Cerebellum (tissue), 5 donors: ENCODE data around the genes PPM1D and METTL2A.

DNA sequence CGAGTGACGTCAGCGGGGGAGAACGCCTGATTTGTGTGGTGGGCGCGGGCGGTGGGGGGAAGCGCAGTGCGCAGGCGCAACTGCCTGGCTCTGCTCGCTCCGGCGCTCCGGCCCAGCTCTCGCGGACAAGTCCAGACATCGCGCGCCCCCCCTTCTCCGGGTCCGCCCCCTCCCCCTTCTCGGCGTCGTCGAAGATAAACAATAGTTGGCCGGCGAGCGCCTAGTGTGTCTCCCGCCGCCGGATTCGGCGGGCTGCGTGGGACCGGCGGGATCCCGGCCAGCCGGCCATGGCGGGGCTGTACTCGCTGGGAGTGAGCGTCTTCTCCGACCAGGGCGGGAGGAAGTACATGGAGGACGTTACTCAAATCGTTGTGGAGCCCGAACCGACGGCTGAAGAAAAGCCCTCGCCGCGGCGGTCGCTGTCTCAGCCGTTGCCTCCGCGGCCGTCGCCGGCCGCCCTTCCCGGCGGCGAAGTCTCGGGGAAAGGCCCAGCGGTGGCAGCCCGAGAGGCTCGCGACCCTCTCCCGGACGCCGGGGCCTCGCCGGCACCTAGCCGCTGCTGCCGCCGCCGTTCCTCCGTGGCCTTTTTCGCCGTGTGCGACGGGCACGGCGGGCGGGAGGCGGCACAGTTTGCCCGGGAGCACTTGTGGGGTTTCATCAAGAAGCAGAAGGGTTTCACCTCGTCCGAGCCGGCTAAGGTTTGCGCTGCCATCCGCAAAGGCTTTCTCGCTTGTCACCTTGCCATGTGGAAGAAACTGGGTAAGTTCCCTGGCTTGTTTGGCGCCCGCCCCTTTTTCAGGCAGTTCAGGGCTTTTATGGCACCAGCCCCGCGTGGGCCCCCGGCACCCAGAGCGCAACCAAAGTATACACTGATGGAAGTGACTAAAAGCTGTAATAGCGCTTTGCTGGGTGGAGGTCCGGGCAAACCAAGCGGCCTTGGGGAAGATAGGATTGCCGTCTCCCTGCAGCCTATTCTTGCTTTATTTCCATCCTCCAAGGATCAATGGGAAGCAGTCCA is at the start of gene PPM1D:
Gene PPM1D (plus strand): TSS at position 66 of the 1,018 bp plus-strand sequence.
- PRO-cap, 3 experiments: peak in 3 of 3 experiments; most common plus-strand start position 115 of the sequence (in 3); most common minus-strand start position 595 of the sequence (in 1)
- RAMPAGE, long total RNA: no peak

- PRO-cap, 3 experiments: peak in 1 of 3 experiments; most common plus-strand start chr17:60601341 (in 1); most common minus-strand start chr17:60601293 (in 1)
- RAMPAGE, long total RNA: no peak
Observed at GRCh38 chr17:60601146-60601626, 1.2 kb downstream of the PPM1D start.

DNA sequence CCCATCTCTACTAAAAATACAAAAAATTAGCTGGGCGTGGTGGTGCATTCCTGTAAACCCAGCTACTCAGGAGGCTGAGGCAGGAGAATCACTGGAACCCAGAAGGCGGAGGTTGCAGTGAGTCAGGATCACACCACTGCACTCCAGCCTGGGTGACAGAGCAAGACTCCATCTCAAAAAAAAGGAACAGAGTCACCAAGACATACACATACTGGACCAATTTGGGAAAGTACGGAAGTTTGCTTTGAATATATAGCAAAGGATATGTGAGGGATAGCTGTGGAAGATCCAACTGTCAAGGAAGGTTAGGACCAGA is 259.6 kb upstream of the TBX2 start:
- PRO-cap, 3 experiments: no peak in any of the 3 experiments
- RAMPAGE, long total RNA: no peak

DNA sequence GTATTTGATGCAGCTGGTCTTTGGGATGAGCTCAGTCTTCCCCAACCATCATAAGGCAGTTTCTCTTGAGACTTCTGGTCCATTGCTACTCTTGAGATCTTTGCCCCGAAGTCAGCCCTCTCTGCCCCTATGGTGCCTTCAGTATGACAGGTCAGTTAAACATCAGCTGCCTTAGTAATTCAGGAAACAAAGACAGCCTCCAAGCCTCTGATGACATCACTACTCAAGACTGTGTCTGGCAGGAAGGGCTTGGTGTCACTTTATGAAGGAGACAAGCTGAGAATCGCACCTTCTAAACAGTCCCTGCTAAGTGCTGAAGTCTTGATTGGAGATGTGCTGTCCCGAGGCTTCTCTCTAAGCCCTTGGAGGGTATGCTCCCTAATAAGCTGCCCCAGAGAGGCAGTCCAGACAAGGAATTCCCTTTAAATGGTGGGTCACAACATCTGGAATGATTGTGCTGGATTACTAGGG is 104.8 kb upstream of the TBX2 start:
- PRO-cap, 3 experiments: no peak in any of the 3 experiments
- RAMPAGE, long total RNA: no peak

- PRO-cap, 3 experiments: no peak in any of the 3 experiments
- RAMPAGE, long total RNA: no peak
Observed at GRCh38 chr17:61401329-61401939, 1.8 kb downstream of the TBX2 start.

GRCh38 chr17:61411712-61412763 is 12.4 kb downstream of the TBX2 start:
- PRO-cap, 3 experiments: peak in 2 of 3 experiments; most common minus-strand start chr17:61412481 (in 2)
- RAMPAGE, long total RNA: no peak

DNA sequence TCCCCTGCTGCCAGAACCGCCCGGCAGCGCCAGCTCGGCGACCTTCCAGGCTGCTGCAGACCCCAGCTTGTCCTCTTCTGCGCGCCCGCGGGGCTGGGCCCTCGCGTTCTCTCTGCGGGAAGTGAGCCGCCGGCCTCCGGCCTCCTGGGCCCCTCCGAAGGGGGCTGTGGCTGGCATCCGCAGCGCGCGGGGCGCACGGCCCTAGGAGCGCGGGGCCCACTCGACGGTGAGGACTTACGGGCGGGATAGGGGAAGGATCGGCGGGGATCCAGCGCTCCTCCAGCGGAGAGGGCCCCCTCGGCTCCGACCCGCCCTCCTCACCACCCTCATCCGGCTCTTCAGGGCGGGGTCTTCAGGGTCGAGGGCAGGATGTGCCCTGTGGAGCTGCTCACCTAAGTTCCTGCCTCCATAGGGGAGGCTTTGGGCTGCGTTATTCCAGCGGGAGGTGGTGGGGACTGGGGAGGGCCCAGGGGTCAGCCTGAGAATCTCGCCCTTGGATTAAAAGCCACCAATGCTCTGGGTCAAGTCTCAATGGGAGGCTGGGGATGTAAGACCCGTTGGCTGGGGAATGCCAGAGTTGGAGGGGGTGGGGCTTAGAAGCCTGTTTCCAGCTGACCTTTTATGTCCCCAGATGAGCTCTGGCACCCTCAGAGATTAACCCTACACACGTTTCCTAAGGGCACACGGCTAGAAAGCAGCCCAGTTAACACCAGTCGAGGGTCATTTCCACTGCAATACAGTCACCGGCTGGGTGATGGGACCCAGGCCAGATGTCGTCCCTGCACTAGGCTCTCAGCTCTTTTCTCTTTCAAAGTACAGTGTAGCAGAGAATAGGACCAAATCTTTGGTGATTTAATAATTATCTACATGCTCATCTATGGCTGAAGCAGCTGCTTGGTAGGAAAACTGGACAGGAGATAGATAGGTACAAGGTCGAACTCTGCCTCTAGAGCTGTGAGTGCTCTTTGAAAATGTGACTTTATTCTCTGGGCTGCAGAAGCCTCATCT is 13.4 kb downstream of the TBX2 start:
- PRO-cap, 3 experiments: no peak in any of the 3 experiments
- RAMPAGE, long total RNA: no peak

- PRO-cap, 3 experiments: no peak in any of the 3 experiments
- RAMPAGE, long total RNA: no peak
Observed at GRCh38 chr17:61489368-61489722, 37.1 kb downstream of the TBX4 start.

- PRO-cap, 3 experiments: no peak in any of the 3 experiments
- RAMPAGE, long total RNA: no peak
Observed at GRCh38 chr17:61904233-61904688, 23.5 kb downstream of the INTS2 start.

- PRO-cap, 3 experiments: no peak in any of the 3 experiments
- RAMPAGE, long total RNA: no peak
Observed at GRCh38 chr17:62029754-62030231, 35.3 kb downstream of the MED13 start.

GRCh38 chr17:62423597-62424248 is at the start of gene METTL2A:
Gene METTL2A (plus strand): TSS chr17:62423897.
- PRO-cap, 3 experiments: peak in 3 of 3 experiments; most common plus-strand start chr17:62423935 (in 2); most common minus-strand start chr17:62423835 (in 3)
- RAMPAGE, long total RNA: start-site peak on the plus strand at chr17:62423887-62423942, 143 and 247 reads in 2 replicates

DNA sequence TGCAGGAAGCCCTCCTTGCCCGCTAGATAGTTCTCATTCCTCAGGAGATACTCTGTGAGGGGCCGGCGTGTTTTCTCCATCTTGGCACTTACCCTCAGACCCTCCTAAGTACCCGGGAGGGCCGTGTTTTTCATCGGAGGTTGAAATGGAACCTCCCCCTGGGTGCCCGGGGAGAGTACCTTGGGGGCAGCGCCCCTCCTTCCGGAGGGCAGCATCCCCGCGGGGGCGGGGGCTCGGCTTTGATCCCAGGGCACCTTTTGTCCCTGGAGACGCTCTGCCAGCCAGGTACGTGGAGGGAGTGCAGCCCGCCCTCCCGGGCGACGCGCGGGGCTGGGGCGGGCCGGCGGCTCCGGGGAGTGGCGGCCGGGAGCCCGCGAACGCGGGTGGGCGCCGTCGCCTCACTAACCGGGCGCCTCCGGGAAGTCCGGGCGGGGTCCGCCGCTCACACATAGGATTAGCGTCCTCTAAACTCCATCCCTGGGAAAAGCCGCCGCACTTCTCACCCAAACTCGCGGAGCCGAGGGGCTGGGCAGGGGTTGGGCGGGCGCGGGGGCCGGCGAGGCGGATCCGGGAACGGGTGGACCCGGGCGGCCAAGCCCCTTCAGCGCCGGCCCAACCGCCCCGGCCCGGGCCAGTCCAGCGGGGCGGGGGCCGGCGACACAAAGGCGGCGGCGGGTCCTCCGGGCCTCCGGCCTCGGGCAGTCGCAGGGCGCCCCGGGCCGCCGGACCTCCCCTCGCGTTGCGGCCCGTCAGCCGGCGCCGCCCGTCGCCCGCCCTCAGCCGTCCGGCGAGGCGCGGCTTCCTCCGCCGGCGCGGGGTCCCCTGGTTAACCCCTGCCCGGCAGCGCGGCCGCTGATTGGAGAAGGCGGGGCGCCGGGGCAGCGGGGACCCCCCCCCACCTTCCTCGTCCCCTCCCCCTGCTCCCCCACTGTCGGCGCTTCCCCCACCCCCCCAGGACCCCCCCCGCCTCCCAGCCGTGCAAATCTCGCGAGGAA is 531 bp upstream of the TLK2 start:
- PRO-cap, 3 experiments: peak in 3 of 3 experiments; most common plus-strand start position 401 of the sequence (in 1); most common minus-strand start position 778 of the sequence (in 3)
- RAMPAGE, long total RNA: no peak

- PRO-cap, 3 experiments: no peak in any of the 3 experiments
- RAMPAGE, long total RNA: no peak
Observed at GRCh38 chr17:62553003-62553744, 74.3 kb upstream of the MRC2 start.

DNA sequence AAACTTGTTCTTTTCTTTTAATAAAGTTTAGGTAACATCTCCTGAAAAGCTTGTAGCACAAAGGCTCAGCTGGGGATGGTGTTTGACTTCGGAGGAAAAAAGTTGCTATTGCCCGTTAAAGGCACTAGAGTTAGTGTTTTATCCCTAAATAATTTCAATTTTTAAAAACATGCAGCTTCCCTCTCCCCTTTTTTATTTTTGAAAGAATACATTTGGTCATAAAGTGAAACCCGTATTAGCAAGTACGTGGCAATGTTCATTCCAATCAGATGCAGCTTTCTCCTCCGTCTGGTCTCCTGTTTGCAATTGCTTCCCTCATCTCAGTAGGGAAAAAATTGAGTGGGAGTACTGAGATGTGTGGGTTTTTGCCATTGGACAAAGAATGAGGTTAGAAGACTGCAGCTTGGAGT is 14.5 kb upstream of the MRC2 start:
- PRO-cap, 3 experiments: no peak in any of the 3 experiments
- RAMPAGE, long total RNA: no peak

DNA sequence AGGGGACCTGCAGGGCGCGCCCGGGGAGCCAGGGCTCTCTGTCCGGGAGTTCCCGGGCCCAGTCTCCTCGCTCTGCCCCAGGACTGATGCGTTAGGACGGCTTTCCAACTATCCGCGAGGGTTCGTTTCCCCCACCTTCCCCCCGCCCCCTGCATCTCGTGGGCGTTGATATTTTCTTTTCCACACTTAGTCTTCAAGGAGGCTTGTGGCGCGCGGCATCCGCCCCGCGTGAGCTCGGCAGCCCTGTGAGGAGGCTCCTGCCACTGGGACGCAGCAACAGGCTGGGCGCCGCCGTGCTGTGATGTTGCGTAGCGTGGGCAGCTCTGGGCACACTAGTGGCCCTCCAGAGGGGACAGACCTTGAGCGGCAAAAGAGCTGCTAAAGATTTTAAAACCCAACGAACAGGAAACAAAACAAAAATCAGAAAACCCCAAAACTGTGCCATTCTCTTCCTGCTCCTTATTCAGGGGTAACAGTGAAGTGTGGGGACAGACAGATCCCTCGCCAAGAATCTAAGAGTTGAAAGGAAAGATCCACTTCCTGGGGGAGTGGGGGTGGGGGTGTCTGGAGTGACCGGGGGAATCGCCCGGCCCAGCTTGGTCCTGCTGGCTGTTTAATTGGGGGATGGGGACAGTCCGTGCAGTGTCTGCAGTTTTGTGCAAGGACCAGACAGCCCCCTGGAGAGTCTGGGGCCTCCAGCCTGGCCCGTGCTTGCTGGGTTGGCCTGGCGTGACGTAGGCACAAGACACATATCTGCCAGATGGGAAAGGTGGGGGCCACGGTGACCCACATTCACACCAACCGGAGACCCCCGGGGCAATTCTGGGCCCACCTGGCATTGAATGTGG is 1.0 kb downstream of the MRC2 start:
- PRO-cap, 3 experiments: no peak in any of the 3 experiments
- RAMPAGE, long total RNA: no peak

DNA sequence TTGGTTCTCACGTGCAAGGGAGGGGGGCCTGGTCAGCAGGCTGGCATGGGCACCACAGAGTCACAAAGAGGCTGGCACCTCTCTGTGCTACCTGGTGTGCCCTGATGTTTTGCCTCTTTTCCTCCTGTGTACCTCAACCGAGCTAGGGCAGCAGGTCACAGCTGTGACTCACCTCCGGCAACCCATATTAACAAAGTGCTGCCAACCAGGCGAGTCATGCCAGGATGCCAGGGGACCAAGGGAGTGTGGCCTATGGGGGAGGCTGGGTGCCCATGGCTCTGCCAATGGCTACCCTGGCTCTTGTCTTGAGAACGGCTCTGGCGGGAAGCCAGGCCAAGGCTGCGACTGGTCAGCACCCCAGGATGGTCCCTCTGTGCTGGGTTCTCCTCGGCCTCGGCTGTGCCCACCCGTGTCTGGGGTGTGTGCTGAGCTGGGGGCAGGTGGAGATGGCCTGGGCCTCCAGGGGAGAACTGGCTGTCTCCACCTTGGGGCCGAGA is 75.7 kb downstream of the MRC2 start:
- PRO-cap, 3 experiments: no peak in any of the 3 experiments
- RAMPAGE, long total RNA: no peak

- PRO-cap, 3 experiments: no peak in any of the 3 experiments
- RAMPAGE, long total RNA: no peak
Observed at GRCh38 chr17:62790789-62791052, 17.4 kb downstream of the MARCHF10 start.

- PRO-cap, 3 experiments: no peak in any of the 3 experiments
- RAMPAGE, long total RNA: no peak
Observed at GRCh38 chr17:62811878-62812314, 3.8 kb upstream of the MARCHF10 start.

DNA sequence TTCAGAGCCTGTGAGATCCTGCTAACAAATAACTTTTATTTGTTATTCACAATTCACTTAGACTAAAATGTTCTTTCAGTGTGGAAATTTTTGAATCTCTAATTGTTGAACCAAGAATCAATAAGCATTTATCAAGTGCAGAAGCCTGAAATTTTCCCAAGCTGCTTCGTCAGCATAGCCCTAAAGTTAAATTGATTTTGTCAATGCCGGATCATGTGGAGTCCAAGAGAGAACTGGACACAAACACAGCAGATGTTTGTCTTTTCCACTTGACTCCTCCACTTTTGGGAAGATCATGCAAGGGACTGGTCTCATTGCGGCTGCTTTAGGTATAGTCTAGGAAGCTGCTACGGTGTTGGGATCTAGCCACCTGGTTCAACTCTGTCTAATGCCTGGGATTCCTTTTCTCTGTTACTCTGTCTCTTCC is 95.8 kb downstream of the CYB561 start:
- PRO-cap, 3 experiments: no peak in any of the 3 experiments
- RAMPAGE, long total RNA: no peak

GRCh38 chr17:63445092-63445473 is 1.0 kb downstream of the CYB561 start:
- PRO-cap, 3 experiments: no peak in any of the 3 experiments
- RAMPAGE, long total RNA: no peak